HCT116 (cell line): Measurements from ENCODE around the genes KIAA2013 and VPS13D.

GRCh38 chr1:11925717-11926812, at the start of gene KIAA2013:
TSS of gene KIAA2013 (minus strand) at chr1:11926427.
- RRBS = 1% methylated on average over 29 of the region's 113 CpGs

DNA sequence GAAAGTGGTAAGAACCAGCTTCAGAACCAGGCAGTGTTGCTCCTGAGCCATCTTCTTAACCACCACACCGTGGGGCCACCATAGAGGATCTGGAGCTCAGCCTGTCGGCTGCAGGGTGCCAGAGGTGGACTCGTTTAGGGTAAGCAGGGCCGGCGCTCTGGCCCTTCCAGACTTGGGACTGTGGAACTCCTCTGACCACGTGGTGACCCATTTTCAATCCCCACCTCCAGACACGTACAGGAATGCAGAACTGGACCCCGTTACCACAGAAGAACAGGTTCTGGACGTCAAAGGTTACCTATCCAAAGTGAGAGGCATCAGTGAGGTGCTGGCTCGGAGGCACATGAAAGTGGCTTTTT, 12.1 kb downstream of the MFN2 start:
- RRBS = no CpG with 5 or more reads among the region's 10 CpGs

DNA sequence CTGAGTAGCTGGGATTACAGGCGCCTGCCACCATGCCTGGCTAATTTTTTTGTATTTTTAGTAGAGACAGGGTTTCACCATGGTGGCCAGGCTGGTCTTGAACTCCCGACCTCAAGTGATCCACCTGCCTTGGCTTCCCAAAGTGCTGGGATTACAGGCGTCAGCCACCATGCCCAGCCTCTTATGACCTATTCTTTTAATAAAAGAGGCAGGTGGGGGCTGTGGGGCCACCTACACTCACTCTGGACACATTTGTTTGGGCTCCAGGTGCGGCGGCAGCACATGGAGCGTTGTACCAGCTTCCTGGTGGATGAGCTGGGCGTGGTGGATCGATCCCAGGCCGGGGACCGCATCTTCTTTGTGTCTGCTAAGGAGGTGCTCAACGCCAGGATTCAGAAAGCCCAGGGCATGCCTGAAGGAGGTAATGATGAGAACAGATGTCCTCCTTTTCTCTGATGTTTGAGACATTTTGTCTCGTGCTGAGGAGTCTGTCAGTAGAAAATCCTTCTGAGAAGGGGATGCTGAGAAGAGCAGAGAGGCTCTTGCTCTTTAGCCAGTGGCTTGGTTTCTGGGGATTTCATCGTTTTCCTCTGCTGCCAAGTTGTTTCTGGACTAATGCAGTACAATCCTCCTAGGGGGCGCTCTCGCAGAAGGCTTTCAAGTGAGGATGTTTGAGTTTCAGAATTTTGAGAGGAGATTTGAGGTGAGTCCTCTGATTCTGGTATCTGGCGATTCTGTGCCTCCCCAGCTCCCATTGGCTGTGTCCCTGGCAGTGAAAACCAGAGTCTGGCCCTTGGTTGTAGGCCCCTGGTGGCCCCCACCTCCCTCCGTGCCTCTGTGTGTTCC, 17.9 kb upstream of the MIIP start:
- RRBS = no CpG with 5 or more reads among the region's 17 CpGs

DNA sequence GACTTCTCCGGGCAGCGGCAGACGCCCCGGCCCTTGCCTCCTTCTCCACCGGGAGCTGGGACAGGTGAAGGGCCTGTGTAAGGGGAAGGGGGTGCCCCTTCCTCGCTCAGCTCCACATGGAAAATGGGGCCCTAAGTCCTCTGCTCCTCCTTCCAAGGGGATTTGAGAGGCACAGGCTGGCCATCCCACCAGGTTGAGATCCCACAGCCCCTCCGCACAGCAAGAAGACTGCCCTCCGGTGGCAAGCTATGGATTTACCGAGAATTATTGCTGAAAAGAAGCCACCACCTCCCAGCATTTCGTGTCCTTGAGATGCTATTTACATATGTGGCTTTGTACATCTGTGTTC, 16.4 kb downstream of the TNFRSF8 start:
- RRBS = no CpG with 5 or more reads among the region's 10 CpGs

DNA sequence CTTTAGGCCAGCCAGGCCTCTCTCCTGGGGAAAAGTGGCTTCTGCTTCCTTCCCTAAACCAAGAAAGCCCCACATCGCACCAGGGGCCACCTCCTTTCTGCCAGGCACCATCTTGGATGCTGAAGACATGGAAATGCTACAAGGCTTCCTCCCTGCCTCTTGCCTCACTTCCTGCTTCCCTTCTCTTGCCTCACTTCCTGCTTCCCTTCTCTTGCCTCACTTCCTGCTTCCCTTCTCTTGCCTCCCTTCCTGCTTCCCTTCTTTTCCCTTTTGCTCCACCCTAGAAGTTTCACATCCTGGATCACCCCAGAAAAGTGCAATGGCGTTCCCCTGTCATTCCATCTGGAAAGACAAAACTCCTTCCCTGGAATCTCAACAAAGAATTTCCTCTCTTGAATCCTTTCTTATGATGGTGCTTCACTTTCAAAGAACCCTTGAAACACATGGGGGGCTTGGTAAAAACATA, 18.7 kb downstream of the TNFRSF8 start:
- RRBS = no CpG with 5 or more reads among the region's 2 CpGs

DNA sequence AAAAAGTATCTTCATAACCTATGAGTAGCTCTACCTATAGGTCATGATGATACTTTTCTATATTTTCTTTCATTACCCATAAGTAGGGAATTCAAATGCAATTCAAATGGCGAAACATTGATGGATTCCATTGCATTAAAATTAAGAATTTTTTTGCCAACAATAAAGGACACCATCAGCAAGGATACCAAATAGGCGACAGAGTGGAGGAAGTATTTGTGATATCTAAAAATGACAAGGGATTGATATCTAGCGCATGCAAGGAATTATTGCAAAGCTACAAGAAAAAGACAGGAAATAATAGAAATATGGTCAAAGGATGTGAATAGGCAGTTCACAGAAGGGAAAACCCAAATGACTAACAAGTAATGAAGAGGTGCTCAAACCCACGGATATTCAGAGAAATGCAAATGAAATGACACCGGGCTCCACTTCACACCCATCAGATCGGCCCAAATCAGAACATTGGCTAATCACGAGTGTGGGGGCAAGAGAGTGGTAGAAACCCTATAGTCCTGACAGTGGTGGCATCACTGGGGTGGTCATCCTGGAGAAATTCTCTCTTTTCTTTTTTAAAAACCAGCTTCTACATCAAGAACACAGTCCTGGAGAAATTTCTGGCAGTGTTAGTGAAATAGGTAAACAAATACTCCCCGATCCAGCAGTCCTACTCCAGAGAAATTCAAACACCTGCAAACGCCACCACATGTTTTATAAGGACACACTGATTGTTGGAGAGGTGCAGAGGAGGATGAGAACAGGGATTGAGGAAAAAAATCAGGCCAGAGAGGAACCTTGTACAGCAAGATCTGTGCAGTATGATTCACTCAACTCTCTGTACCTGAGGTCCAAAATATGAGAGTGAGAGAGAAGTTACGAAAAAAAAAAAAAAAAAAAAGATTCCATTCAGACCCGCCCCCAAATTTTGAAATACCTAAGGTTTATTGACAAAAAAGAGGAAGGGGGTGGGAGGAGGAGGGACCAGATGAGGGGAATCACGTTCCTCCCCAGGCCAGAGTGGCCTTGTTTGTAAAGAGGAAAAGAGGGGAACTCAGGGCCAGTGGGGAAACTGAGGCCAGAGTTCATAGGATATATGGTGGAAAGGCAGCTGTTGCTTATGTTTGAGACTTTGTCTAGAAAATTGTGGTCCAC, 9.3 kb upstream of the TNFRSF1B start:
- RRBS = no CpG with 5 or more reads among the region's 12 CpGs

DNA sequence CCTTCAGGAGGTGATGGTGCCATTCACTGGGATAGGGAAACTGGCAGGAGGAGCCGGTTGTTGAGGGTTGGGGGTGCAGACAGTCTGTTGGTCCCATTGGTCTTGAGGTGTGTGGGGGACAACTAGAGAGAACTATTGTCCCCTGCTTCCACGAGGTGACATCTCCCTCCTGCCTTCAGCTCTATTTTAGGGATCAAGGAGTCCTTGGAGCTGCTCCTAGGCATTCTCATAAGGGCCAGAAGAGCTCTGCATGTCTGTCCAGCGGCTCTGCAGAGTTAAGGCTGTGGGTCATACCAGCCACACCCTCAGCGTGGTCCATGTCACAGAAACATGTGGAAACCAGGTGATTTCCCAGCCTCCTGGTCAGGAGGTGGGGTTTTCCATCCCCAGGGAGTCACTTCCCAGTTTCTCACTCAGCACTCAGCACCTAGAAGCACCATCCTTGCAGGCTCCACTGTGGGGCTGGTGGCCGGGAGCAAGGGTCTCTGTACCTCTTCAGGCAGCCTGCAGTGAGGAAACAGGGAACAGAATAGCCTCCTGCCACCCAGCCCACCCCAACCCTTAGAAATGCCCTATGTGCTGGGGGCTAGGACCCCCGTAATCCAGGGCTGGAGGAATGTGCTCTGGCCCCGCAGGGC, 1.5 kb upstream of the TNFRSF1B start:
- RRBS = no CpG with 5 or more reads among the region's 7 CpGs

GRCh38 chr1:12168167-12169311, 1.7 kb downstream of the TNFRSF1B start:
- RRBS = no CpG with 5 or more reads among the region's 23 CpGs

- RRBS = no CpG with 5 or more reads among the region's 14 CpGs
Observed at GRCh38 chr1:12173380-12174190, 6.8 kb downstream of the TNFRSF1B start.

- RRBS = no CpG with 5 or more reads among the region's 10 CpGs
Observed at GRCh38 chr1:12178477-12178828, 11.7 kb downstream of the TNFRSF1B start.

DNA sequence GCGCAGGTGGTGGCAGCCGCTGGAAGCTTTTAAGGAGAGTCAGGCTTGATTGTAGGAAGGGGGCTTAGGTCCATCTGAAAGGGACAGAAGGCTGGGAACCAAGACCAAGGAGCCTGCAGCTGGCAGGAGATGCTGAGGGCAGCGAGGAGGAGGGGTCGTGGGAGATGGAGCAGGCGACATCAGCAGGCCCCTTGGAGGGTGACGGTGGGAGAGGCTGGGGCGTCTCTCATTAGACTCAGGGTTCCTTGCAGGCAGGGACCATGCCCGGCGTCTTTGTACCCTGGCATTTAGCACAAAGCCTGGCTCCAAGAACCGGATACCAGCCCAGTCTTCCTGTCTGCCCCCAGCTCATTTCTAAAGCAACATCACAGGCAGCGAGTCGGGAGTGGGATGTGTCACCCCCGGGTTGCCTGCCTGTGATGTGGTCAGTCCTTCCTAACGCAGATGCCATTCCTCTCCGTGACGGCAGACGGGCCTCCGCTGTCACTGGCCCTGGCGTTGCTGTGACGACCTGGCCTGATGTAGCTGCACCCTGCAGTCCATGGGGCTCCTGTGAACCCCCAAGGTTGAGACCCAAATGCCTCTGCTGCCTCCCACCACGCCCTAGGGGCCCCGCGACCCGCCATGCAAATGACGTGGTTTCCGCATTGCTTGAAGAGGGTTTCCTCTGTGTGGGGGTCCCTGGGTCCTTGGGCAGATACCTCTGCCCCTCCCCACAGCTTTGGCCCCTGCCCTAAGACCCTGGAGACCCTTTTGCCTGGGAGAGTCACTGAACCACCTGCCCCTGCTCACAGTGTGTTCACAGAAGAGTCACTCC, 12.2 kb downstream of the TNFRSF1B start:
- RRBS = 2% methylated on average over 4 of the region's 26 CpGs

DNA sequence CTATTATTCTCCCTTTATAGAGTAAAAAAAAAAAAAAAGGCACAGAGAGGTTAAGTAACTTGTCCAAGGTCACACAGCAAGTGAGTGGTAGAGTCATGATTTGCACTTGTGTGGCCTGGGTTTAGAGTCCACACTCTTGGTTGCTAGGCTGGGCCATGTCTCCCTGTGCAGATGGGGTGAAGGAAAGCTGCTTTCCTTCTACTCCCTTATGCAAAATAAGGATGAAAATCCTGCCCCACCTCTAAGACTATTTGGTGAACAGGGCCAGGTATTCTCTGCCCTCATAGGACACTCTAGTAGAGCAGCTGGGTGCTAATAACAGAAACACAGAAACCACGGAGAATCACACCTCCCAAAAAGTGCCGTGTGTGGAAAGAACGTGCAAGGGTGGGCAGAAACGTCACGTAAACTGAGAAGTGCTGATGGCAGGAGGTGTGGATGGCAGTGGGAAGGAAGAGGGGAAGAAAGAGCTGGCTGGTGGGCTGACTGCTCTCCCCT, 28.3 kb upstream of the VPS13D start:
- RRBS = no CpG with 5 or more reads among the region's 5 CpGs

DNA sequence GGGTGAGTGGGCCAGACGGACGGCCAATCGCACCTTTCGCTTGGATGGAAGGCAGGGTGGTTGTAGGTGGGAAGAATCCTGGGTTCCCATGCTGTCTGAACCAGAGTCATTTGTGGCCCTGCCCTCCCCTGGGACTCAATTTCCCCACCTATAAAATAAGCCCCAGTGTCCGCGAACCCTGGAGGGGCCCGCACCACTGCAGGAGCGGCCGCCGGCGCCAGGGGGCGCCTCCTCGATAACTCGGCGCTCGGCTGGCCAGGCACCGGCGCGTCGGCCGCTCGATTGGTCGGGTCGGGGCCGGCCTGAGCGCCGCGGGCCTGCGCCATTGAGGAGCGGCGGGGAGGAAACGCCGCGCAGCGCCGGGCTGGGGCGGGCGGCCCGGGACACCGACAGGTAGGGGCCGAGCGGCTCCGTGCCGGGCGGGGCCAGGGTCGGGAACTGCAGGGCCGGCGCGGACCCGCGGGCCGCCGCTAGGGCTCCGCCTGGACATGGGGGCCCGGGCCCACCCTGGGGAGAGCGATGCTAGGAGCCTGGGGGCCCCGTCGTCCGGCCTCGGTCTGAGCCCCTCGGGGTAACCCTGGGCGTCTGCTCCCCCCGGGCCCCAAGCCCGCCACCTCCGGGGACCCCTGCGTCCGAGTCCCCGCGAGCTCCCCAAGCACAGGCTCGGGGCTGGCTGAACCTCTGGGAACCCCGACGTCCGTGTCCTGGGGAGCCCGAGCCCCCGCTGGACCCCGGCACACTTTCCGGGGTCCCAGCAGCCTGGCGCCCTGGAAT, at the start of gene VPS13D:
VPS13D (plus strand) TSS at position 303 of the 774 bp plus-strand sequence.
- RRBS = 1% methylated on average over 49 of the region's 78 CpGs

DNA sequence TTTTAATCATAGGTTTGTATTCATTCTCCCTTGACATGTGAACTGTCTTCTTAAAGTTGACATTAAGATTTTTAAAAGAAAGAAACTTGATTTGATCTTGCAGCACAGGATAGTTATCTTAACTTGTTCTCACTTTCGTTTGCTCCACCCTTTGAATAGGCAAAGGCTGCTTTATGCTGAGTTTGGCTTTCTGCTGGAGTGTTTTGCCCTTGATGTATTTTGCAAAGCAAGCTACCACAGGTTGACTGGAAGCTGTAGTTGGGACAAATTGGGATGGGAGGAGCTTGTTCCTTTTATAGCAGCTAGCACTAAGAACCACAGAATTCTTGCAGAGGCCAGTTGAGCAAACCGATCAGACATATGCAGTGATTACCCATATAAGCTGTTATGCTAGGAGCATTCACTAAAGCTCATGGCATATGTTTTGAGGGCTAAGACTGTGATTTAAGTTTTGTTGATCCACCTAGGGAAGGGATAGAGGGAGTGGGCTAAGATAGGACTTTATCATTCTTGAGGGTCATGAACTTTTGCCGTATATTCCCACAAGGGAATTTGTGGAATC, 130.0 kb downstream of the VPS13D start:
- RRBS = no CpG with 5 or more reads among the region's 3 CpGs

GRCh38 chr1:12434147-12434627, 183.8 kb downstream of the DHRS3 start:
- RRBS = no CpG with 5 or more reads among the region's 5 CpGs

GRCh38 chr1:12490430-12491016, 127.5 kb downstream of the DHRS3 start:
- RRBS = no CpG with 5 or more reads among the region's 10 CpGs

- RRBS = no CpG with 5 or more reads among the region's 3 CpGs
Observed at GRCh38 chr1:12573116-12573361, 45.0 kb downstream of the DHRS3 start.

DNA sequence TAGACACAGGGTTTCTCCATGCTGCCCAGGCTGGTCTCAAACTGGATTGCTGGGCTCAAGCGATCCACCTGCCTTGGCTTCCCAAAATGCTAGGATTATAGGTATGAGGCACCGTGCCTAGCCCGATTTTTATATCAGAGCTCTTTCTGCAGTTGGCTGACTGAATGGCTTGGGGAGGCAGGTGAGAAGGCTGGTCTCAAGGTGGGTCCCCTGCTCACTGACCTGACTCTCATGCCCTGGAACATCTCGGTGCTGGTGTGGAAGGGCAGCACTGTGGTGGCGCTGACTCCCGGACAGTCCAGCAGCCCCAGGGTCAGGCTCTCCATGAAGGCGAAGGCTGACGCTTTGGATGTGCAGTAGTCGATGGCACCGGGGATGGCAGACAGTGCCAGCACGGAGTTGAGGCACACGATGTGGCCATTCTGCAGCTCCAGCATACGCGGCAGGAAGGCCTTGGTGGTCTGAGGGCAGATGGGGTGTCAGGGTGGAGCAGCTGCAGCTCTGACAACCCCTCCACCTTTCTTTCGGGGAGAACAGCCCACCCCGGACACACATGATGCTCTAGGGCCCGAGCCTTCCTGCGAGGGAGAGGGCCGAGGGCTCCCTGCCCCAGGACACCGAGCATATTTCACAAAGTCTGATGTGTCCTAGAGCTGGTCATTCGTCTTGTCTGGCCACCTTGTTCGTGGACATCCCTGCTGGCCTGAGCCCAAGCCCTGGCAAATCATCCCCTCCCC, 39.3 kb downstream of the DHRS3 start:
- RRBS = 96% methylated on average over 4 of the region's 22 CpGs

DNA sequence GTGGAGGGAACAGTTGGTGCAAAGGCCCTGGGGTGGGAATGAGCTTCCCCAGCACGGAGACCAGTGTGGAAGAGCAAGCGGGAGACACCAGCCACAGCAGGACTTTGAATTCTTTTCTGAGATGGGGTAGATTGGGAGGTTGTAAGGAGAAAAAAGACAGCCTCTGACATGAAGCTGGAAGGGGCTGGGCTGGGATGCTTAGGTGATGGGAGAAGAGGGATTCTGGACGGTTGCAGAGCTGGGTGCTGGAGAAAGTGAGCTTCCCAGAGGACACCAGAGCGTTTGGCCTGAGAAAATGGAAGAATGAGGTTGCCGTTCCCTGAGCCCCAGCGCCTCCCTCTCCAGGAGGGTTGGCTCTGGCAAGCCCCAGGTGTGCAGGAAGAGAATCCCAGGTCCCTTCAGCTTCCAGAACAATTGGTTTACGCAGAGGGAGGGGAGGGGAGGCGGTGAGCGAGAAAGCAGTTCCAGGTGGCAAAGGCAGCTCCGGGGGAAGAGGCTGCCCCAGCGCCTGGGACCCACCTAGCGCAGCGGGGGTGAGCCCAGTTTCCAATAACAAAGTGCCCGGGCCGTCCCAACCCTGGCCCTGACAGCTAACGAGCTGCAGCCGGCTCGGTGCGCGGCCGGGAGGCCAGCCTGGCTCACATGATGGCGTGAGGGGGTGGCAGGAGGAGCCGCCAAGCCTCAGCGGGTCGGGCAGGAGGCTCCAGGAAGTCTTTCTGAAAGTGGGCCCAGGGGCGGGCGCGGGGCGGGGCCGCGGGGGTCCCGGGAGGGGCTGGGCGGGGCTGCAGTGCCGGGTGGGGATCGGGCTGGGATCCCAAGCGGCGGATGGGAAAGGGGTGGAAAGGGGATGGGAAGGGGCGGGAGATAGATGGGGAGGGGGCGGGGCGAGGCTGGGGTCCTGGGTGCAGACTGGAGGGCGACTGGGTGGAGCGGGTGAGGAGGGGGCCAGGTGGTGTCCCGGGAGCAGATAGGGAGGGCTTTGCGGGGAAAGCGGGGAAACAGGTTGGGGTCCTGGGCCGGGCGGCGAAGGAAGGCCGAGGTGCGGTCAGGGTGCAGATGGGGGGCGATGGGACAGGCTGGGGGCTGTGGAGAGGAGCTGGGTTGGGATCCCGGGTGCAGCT, 23.0 kb downstream of the DHRS3 start:
- RRBS = 88% methylated on average over 16 of the region's 52 CpGs

DNA sequence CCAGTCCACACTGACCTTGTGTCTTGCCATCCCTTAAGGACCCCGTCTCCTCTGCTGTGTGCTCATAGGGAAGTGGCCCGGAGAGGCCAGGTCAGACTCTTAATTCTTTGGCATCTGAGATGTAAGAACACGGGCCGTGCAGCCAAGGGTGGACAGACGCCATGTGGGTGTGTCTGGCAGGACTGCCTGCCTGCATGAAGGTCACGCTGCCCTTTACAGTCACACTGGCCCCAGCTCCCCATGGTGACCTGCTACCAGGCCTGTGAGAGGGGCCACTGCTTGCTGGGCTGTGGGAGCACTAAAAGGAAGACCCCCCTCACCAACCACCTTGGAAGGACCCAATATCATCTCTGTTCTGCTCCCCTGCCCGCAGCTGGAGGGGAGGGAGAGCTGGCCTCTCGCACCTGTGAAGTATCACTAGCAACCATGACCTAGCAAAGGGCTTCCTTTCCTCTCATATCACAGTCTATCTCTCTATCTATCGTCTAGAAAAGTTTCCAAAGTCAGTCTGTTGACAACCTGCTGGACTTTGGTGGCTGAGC, 17.6 kb downstream of the DHRS3 start:
- RRBS = no CpG with 5 or more reads among the region's 9 CpGs